Measurements from ENCODE around the genes GPR139, METTL9, NPIPB4, UQCRC2 and CDR2.

GRCh38 chr16:20073766-20074152 is at the start of gene GPR139:
Gene GPR139 (minus strand): TSS chr16:20073890.
- RRBS = 2% methylated on average over 7 of the region's 32 CpGs

- RRBS = no CpG with 5 or more reads among the region's 5 CpGs
Observed at GRCh38 chr16:20612781-20613349, 36.7 kb upstream of the ACSM2B start.

DNA sequence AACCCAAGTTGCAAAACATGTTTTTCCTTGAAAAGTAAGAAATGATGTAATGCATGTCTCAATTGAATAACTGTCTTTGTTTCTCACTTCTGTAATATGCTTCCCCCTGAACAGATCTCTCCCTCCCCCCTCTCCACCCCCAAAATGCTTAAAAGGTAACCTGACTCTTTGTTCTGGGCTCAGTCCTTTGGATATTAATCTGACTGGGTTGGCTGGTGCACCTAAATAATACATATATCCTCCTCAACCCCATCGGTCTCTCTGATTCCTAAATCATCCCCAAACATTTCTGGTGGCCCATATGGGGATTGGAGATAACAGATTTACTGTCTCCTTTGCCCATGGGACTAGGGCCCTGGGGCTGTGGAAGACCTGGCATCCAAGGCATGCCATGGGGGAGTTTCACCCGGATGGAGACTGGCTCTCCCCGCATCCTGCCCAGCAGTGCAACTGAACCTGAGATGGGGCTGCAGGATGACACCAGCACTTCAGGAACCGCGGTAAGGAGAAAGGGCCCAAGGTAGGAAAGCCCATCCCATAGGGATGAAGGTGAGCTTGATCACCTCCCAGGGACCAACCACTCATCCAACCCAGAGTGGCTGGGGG is 23.1 kb downstream of the ACSM1 start:
- RRBS = no CpG with 5 or more reads among the region's 5 CpGs

GRCh38 chr16:20874891-20875147 is 25.3 kb downstream of the DCUN1D3 start:
- RRBS = no CpG with 5 or more reads among the region's 1 CpG

- RRBS = no CpG with 5 or more reads among the region's 5 CpGs
Observed at GRCh38 chr16:20878829-20879113, 21.4 kb downstream of the DCUN1D3 start.

GRCh38 chr16:20911458-20911666 is 10.8 kb downstream of the LYRM1 start:
- RRBS = no CpG with 5 or more reads among the region's 1 CpG

- RRBS = no CpG with 5 or more reads among the region's 3 CpGs
Observed at GRCh38 chr16:20918714-20919271, 18.2 kb downstream of the LYRM1 start.

GRCh38 chr16:21033506-21034168 is 117.0 kb downstream of the DNAH3 start:
- RRBS = no CpG with 5 or more reads among the region's 11 CpGs

DNA sequence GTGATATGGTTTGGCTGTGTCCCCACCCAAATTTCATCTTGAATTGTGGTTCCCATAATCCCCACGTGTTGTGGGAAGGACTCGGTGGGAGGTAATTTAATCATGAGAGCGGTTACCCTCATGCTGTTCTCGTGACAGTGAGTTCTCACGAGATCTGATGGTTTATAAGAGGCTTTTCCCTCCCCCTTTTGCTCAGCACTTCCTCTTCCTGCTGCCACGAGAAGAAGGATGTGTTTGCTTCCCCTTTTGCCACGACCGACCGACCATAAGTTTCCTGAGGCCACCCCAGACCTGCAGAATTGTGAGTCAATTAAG is 34.5 kb downstream of the DNAH3 start:
- RRBS = no CpG with 5 or more reads among the region's 9 CpGs

DNA sequence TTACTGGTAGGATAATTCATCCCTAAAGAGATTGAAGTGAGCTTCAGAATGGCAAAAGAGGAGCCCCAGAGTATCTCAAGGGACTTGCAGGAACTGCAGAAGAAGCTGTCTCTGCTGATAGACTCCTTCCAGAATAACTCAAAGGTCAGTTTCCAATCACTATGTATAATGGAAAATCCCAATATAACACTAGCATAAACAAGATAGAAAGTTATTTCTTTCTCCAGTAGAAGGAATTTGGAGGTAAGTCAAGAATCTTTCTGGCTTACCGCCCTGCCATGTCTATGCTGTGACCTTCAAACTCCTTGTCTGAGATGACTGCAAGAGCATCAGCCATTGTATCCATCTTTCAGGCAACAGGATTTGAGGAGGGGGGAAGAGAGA is 2.7 kb downstream of the LDAF1 start:
- RRBS = no CpG with 5 or more reads among the region's 1 CpG

- RRBS = 1% methylated on average over 32 of the region's 75 CpGs
Observed at GRCh38 chr16:21599275-21599920, at the start of gene METTL9. Gene METTL9 (plus strand): TSS chr16:21599577.

- RRBS = no CpG with 5 or more reads among the region's 5 CpGs
Observed at GRCh38 chr16:21857648-21857989, at the start of gene NPIPB4. Gene NPIPB4 (minus strand): TSS chr16:21857756.

DNA sequence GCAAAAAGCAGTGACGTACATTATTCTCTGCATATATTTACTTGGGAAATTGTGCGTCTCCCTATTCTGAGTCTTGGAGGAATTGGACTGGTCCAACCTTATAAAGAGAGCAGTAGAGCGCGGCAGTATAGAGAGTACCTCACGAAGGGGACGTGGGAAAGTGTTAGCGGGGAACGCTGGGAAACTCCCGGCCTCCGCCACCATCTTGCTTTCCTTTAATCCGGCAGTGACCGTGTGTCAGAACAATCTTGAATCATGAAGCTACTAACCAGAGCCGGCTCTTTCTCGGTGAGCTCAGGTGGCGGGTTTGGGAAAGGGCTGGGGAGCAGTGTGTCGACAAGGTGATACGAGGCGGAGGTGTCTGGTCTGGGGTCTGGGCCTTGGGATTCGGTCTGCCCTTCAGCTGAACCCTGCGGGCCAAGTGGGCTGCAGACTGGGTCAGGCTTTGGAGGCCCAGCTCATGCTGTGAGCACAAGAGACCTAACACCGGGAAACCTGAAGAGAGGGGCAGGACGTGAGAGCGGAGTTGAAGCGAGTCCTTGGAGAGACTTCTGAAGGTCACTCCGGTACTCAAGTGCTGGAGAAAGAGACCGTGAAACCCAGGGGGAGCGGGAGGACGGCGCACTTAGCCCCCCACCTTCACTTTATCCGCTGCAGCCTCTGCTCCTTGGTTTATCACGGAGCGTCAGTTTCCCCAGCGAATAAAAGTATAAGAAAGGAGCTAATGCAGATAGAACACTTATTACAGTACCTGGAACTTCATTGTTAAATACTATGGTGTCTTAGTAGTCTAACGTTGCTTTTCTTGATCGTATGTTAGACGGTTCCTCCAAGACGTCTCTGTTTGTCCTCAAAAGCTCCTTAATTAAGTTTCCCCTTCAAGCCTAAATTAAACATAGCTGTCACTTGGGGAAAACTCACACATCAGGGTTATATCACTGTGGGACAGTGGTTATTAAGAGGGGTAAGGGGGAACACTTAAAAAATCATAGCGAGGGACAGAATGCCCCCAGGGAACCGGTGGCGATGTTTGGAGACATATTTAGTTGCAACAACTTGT is at the start of gene UQCRC2:
Gene UQCRC2 (plus strand): TSS at position 193 of the 1,060 bp plus-strand sequence.
- RRBS = 1% methylated on average over 6 of the region's 40 CpGs

DNA sequence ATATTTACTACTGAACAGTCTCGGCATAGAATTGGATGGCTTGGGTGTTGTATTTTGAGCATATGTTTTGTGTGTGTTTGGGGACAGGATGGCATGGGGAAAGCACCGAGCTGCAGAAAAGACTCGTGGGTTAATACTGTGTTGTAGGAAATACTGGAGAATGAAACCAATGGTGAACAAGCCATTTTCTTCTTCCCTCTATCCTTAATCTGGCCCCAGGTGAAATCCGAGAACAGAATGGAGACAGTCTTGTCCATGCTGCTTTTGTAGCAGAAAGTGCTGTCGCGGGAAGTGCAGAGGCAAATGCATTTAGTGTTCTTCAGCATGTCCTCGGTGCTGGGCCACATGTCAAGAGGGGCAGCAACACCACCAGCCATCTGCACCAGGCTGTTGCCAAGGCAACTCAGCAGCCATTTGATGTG is 18.6 kb downstream of the UQCRC2 start:
- RRBS = no CpG with 5 or more reads among the region's 7 CpGs

DNA sequence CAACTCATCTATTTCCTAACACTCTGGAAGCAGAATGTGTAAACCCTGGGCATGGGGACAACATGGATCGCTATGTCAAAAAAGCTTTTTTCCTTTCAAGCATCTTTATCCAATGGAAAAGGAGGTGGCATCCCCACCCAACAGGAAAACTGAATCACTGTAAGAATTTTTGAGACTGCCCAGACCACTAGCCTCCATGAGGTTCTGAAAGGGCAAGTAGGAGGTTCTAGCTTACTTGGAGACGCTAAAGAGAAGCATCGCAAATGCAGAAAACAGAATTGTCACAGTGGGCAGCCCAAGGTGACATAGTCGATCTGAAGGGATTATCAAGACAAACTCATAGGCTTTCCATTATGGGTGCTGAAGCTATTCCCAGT is 13.4 kb upstream of the EEF2K start:
- RRBS = no CpG with 5 or more reads among the region's 4 CpGs

DNA sequence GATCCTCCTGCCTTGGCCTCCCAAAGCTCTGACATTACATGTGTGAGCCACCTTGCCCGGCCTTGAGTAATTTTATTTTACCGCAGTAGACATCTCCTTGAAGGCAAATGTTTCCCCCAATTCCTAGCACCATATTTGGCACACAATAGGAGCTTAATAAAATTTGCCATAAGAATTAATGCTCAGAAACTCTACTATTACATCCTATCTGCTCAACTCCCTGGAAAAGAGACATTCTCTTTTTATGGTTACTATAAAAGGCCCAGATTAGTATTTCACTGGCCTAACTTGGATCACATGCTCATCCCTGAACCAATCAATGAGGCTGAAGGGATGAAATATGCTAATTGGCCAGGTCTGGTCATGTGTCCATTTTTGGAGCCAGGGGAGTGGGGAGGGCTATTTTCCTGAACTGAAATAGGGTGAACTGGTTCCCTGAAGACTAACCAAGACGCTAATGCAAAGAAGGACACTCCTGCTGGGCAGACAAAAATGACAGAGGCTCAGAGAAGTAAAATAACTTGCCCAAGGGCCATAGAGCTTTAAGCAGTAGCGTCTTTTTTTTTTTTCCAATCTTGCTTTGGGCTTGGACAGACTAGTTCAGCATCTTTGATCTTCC is 1.5 kb upstream of the EEF2K start:
- RRBS = no CpG with 5 or more reads among the region's 4 CpGs

DNA sequence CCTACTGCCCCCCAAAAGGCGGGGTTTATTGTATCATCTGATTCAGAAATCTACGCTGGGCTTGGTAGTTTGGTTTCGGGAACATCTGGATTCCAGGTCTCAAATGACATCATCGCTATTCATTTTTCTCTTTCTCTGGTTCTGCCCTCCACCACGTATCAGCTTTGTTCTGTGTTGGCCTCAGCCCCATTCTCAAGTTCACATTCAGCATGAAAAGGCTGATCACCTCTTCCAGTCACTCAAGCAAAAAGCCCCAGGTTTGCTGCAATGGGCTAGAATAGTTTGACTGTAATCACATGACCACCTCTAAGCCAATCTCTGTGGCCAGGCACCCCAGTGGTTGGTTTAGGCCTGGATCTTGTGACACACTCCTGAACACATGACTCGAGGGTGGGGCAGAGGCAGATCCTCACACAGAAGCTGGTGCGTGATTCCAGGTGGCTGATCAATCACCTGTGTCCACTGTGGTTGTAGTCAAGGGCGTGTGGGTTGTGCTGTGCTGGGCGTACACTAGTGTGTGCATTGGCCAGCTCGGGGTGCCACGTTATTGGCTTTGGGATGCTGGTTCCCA is 11.8 kb downstream of the EEF2K start:
- RRBS = no CpG with 5 or more reads among the region's 11 CpGs

DNA sequence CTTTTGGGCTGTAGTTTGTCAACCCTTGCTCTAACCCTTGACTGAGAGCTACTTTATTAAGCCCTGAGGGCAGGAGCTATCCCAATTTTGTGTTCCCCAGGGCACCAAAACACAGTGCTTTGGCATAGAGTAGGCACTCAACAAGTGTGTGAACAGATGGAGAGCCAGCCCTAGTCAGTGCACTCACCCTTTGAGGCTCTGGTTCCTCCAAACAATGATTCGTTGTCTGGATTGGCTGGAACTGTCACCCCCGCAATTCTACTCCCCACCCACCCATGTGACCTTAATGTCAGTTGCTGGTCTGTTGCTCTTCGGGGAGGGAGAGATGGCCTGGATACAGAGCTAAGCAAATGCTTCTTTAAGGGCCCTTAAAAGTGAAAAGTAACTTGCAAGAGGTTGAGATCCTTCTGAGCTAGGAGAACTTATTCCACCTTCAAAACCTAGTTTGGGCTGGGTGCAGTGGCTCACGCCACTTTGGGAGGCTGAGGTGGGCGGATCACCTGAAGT is 10.5 kb upstream of the POLR3E start:
- RRBS = no CpG with 5 or more reads among the region's 5 CpGs

DNA sequence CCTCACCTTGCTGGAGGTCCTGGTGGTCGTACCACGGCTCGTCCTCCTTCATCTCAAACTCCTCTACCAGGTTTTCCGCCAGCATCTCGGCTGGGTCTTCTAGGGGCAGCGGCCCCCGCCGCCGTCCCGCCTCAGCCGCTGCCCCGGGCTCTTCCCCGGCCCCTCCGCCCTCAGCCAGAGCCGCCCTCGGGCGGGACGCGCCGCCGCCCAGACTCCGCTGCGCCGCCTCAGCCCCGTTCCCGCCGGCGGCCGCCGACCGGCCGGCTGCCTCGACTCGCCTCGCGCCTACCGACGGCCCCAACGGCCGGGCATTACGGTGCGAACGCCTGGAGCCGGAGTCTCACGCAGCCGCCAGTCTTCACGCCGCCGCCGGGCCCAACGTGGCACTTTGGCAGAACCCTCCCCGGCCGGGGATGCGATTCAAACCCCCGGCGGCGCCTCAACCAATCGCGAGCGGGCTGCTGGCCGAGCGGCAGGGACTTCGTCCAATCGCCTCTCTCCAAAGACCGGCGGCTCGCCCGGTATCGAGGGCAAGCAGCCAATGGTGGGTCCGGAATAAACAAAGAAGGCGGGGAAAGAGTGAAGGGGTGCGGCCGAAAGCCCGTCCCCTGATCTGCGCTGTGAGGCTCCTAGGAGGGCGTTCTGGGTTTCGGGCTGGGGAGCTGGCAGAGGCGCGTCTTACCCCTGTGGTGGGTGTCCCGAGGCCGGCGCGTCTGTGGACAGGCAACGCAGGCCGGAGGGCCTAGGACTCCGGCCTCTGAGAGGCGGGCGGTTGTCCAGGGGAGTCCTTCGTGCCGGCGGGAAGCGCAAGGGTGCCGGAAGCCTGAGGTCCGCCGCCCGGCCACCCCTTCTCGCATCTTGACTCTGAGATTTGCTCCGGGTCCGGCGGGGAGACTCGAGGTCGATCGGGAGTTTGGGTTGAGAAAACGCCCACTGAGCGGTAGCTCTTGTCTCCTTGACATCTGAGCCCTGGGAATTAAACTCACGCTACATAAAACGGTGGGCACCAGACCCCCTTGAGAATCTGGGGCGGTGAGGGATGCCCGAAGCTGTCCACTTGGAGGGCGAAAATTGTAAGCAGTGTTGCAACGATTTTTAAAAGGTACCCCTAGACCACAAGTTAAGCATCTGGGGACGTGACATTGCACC is at the start of gene CDR2:
Gene CDR2 (minus strand): TSS at position 395 of the 1,149 bp plus-strand sequence.
- RRBS = 2% methylated on average over 42 of the region's 112 CpGs

DNA sequence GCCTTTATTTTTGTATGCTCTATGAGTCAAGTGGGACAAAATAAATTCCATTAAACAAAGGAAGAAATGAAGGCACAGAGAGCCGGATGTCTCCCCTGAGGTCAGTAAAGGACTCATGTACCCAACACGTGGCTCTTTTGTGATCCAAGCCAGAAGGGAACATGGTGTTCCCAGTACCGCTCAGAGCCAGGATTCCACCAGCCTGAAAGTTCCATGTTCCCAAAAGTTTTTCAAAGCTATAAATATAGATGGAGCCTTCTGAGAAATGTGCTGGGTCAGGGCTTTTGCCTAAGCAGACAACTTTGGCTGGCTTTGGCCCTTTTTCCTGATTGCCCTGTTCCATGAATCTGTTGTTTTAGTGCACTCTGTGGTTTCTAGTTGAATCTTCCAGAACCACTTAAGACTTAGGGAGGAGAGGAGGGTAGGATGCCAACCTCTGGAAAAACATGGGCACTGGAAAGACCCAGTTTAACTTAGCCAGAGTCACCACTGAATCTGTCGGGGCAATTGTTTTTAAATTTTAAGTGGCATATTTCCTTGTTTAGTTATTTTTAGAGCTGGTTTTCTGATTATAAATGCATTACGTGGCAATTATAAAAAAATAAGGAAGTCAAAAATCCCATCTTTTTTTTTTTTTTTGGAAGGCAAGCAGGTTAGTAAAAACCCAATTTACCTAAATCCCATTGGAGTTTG is 128.4 kb upstream of the HS3ST2 start:
- RRBS = no CpG with 5 or more reads among the region's 5 CpGs

Measured in aortic smooth muscle cell (primary cell).